Neural progenitor cell (in vitro differentiated cells): ENCODE measurements around a stretch of chr1.

GRCh38 chr1:221315105-221315630 lies 426.7 kb downstream of the DUSP10 start:
- RAMPAGE, long total RNA: no peak

DNA sequence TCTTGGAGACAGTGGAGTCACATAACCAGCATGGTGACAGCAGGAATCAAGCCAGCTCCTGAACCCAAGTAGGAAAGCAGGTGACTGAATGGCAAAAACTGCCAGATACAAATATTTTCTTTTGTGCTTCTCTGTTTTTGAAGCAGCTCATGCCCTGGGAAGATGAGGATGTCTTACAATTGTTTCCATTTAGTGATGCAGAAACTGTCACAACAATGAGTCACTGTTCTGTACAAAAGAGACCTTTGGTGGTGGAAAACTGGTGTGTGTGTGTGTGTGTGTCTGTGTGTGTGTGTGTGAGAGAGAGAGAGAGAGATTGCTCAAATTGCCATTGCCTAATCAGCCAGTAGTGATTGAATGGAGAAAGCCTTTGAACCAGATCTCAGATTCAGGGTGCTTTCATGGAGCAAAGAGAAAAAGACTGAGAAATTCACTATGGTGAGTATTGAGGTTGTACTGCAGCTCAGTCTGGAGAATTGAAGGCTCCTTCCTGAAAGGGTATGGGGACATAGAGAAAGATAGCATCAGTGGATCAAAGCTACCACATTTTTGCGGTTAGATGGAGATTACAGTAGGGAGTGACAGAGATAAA lies 406.7 kb downstream of the DUSP10 start:
- RAMPAGE, long total RNA: no peak

GRCh38 chr1:221335785-221336723 lies 405.8 kb downstream of the DUSP10 start:
- RAMPAGE, long total RNA: no peak

DNA sequence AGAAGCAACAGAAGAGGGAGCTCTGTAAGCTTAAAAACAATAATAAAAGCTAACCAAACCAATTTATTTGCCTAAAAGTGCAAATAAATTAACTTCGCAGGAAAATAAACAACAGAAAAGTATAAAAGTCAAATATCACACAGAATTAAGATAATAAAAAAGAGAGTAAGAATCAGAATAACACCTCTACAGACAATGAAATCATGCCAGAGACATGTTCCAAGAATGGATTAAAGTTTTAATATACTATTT lies 198.1 kb downstream of the DUSP10 start:
- RAMPAGE, long total RNA: no peak

DNA sequence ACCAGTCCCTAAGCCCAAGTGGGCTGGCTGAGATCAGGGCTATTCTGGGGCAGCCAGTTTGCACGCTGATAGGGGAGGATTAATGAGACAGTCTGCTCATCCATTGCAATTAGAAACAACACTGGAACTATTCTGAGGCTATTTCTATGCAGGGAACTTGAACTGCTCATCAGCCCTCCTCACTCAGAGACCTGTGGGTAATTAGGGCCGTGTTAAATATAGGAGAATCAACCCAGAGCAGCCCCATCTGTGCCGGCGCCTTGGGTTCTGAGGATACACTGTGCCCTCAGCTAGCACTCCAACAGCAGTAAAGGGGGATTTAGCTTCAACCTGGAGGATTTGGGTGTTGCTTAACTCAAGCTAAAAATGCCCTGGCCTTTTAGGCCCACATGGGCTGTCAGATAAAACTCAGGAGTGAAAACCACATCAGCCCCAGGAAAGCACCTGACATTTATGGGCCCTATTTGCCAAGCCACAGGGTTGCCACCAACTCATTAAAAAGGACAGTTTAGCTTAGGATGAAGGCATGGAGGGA lies 53.9 kb downstream of the DUSP10 start:
- RAMPAGE, long total RNA: no peak

GRCh38 chr1:221707937-221708584 lies 33.8 kb downstream of the DUSP10 start:
- RAMPAGE, long total RNA: no peak

- RAMPAGE, long total RNA: no peak
Measured at GRCh38 chr1:221713113-221713482, 28.8 kb downstream of the DUSP10 start.

- RAMPAGE, long total RNA: no peak
Measured at GRCh38 chr1:221714231-221714971, 27.5 kb downstream of the DUSP10 start.

- RAMPAGE, long total RNA: no peak
Measured at GRCh38 chr1:222026285-222026782, 284.4 kb upstream of the DUSP10 start.

DNA sequence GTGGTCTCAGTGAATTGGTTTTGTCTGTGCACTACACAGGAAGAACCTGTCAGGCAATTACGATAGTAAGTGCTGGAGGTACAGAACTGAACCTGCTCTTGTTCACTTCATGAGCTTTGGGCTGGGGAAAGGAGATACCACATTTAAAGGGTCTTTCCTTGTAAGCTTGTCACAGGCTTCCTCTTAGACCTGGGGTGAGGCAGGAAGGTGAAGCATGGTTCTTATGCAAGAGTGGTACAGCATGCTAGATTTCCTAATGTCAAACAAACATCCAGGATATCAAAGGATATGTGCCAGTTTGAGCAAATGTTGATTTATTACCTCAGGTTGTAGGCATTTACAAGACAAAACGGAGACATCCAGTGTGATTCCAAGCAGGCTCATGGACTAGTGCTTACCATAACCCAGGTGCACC lies 25.9 kb downstream of the HHIPL2 start:
- RAMPAGE, long total RNA: no peak

DNA sequence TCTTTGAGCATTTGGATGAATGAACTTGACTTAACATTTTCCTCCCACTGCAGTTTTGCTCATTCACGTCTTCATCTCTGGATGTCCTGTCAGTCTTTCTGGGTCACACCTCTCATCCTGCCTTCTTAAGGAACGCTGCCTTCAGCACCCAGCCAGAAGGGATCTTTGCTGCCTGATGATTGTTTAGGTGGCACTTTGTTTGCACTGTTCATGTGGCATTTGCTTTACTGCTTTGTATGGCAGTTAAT lies 4.8 kb downstream of the MIA3 start:
- RAMPAGE, long total RNA: no peak

- RAMPAGE, long total RNA: no peak
Measured at GRCh38 chr1:222639704-222640082, 21.8 kb downstream of the MIA3 start.

- RAMPAGE, long total RNA: start-site peak on the plus strand at chr1:222712804-222712850, 55 and 90 reads in 2 replicates
Measured at GRCh38 chr1:222712673-222713027, 286 bp downstream of the BROX start.

DNA sequence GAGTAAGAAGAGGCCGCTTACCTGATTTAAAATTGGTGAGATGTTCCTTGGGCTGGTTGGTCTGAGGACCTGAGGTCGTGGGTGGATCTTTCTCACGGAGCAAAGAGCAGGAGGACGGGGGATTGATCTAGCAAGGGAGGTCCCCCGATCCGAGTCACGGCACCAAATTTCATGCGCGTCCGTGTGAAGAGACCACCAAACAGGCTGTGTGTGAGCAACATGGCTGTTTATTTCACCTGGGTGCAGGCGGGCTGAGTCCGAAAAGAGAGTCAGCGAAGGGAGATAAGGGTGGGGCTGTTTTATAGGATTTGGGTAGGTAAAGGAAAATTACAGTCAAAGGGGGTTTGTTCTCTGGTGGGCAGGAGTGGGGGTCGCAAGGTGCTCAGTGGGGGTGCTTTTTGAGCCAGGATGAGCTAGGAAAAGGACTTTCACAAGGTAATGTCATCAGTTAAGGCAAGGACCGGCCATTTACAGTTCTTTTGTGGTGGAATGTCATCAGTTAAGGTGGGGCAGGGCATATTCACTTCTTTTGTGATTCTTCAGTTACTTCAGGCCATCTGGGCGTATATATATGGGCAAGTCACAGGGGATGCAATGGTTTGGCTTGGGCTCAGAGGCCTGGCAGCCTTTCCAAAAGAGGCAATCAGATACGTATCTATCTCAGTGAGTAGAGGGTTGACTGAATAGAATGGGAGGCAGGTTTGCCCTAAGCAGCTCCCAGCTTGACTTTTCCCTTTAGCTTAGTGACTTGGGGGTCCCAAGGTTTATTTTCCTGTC lies 113.3 kb downstream of the TLR5 start:
- RAMPAGE, long total RNA: no peak

DNA sequence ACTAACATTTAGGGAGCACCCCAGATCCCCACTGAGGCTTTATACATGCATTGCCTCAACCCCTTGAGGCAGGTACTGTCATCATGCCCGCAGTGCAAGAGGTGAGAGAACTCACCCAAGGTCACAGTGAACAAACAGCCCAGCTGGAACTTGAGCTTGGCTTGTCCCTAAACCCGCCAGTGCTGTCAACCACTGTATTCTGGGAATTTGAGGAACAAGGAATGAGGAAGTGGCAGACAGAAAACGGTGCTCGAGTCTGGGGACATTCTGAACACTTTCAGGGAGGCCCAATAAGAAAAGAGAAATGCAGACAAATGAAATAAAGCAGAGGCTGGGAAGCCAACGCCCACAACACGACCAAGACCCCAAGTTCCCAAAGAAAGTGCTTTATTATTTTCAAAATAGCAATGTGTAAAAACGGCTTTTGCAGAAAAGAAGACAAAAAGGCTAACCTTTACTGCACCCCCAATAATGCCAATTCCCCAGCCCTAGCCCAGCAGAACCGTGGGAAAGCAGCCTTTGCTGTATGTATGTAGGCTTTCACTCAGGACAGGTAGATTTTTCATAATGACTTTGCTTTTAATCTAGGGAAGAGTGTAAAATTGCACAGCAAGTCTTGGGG lies 34.8 kb upstream of the TLR5 start:
- RAMPAGE, long total RNA: no peak

GRCh38 chr1:223180605-223181500 lies 37.8 kb upstream of the TLR5 start:
- RAMPAGE, long total RNA: no peak

- RAMPAGE, long total RNA: no peak
Measured at GRCh38 chr1:223504561-223505115, 111.4 kb downstream of the CCDC185 start.

DNA sequence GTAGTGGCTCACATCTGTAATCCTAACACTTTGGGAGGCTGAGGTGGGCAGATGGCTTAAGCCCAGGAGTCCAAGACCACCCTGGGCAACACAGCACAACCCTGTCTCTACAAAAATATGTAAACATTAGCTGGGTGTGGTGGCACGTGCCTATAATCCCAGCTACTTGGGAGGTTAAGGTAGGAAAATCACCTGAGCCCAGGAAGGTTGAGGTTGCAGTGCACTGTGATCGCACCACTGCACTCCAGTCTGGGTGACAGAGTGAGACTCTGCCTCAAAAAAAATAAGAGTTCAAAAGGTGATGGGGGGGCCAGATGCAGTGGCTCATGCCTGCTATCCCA lies 867 bp downstream of the CAPN8 start:
- RAMPAGE, long total RNA: no peak

GRCh38 chr1:223704795-223705858 lies 7.2 kb upstream of the CAPN2 start:
- RAMPAGE, long total RNA: no peak

DNA sequence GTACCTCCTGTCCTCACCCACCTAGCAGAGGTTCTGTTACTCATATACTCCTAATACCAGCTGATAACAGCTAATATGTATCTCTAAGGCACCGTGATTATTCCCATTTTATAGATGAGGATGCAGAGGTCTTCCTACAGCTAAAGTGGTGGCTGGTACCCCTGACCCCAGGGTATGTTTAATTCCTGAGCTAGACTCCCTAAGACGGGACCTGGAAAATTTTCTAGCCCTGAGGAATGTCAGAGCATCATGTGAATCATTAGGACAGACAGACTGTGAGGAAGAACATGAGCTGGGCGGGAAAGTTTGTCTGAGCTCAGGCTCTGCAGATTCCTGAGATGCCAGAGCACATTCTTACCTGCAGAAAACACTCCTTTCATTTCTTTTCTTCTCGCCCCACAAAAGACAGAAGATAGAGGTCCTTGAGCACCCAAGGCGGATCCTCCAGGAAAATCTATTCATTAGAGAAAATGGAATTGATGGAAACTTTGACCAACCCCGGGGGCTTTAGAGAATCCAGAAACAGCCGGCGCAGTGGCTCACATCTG lies 6.5 kb downstream of the CAPN2 start:
- RAMPAGE, long total RNA: no peak